ENCODE data around the gene PRRC2C.

DNA sequence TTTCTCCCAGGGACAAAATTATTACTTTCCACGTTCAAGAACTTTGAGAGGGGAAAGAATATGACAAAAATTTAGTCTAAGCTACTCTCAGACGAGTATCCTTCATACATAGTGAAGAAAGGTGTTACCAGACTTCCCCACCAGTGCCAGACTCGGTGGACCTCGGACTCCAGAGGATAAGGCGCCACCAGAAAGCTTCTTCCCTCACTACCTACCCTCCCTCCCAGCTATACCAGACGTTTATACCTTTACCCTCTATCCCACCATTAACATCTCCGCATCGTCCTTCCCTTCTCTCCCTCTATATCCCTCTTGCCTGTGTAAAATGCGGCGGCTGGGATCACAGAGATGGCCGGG, 324 bp downstream of the CCDC181 start:
- PRO-cap, result no peak
- RAMPAGE, long total RNA, 4 experiments, result no peak in any of the 4 experiments

DNA sequence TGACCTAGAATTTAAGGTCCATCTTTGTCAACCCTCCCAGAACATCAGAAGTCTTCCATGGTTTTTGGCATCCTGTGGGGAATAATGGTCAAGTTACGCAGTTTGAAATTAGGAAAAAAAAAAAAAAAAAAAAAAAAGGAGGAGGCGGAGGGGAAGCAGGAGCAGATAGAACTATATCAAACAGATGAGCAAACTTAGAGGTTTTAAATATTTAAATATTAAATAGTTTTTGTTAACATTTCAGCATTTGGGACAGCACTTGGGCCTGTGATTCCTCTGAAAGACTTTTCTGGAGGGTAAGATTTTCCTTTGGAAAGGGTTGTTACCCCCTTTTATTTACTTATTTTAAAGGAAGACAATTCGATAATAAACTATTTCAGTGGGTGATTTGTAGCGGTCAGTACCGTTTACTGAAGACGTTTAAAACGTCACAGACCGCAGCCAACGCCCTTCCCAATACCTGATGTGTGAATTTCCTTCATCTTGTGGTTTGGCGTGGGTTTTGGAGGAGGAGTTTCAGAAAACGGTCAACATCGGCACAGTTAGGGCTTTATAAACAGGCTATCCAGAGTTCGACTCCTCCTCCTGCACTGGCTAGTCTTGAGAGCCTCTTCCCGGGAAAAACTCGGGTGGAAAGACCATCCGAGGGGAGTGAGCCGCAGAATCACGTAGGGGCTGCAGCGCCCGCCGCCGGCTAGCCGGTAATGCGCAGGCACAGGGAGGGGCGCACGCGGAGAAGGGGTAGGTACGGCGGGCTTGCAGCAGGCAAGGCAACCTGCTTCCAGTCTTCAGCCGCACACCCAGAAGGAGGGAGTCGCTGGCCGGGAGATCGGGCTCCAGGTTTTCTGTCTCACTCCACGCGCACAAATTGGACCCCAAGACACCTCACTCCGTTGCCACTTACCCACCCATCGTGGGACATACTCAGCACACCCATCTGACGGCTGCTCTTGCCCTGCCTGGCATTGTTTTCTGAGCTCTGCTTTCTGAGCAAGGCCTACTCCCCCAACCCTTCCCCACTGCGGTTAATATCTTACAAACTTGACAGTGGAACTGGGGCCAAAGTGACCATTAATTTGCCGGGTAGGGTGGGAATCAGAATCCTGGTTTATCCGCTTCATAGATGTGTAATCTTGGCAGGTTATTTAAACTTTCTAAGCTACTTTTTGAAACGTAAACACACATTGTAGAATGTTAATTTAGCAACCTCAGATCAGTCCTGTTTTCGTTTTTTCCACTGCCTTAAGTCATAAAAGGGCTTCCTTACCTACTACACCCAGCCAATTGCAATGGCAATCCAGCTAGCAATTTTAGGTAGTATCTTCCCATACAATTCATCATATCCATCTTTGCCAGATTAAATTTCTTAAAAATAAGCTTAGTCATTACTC, 25.5 kb downstream of the SLC19A2 start:
- PRO-cap, result no peak
- RAMPAGE, long total RNA, 4 experiments, result no peak in any of the 4 experiments

- PRO-cap, result no peak
- RAMPAGE, long total RNA, 4 experiments, result no peak in any of the 4 experiments
Observed at GRCh38 chr1:169658674-169659238, 28.8 kb upstream of the SELP start.

GRCh38 chr1:169900523-169900813, 6.8 kb upstream of the SCYL3 start:
- PRO-cap, result no peak
- RAMPAGE, long total RNA, 4 experiments, result no peak in any of the 4 experiments

DNA sequence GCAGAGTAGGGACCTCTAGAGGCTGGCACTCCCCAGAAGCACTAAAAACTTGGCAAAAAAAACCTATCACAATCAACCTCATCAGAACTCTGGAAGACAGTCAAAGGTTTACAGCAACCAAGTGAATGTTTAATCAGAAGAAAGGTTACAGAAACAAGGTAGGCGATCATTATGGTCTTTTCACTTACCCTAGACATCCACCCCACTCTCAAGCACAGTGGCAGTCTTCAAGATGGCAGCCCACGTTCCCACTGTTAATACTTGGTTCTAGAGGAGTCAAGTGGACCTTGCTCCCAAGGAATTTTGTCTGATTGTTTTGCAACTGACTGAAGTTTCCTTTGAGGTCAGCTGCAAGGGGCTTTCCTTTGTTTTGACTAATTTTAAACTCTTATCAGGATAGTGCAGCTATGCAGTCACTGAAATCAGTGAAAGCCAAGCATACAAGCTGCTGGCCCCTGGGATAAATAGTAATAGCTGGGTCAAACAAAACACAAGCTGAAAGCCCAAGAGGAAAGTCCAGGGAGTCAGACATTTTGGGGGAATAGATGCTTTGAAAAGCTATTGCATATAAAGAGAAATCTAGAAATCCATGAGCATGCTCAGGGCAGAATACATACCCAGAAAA, 7.1 kb downstream of the KIFAP3 start:
- PRO-cap, result no peak
- RAMPAGE, long total RNA, 4 experiments, result no peak in any of the 4 experiments

- PRO-cap, result no peak
- RAMPAGE, long total RNA, 4 experiments, result no peak in any of the 4 experiments
Observed at GRCh38 chr1:170562525-170563630, 30.9 kb downstream of the GORAB start.

- PRO-cap, result no peak
- RAMPAGE, long total RNA, 4 experiments, result no peak in any of the 4 experiments
Observed at GRCh38 chr1:170665602-170666199, 1.8 kb downstream of the PRRX1 start.

DNA sequence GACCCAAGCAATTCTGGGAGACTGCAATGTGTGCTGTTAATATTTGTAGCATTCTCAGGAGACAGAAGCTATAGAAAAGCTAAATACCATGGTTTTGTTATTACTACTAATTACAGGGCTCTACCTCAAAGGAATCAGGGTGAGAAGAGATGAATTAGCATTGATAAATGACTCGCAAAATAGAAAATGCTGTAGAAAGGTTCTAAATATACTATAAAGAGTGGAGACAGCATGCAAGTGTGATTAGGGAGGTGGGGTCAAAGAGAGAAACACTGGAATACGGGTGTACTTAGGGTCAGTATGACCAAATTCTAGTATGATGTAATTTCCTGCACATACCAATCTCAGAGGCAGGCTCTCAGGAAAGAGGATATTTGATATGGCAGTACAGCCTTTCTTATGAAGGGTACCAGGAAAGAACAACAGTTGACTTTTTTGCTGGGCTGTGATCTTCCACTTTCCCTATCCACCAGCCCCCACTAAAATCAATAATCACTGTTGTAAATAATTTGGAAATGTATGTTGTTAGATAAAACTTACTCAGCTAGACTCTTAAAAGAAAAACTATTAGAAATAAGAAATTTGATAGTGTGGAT, 29.2 kb downstream of the PRRX1 start:
- PRO-cap, result no peak
- RAMPAGE, long total RNA, 4 experiments, result no peak in any of the 4 experiments

GRCh38 chr1:170730064-170730618, 66.2 kb downstream of the PRRX1 start:
- PRO-cap, result no peak
- RAMPAGE, long total RNA, 4 experiments, result no peak in any of the 4 experiments

- PRO-cap, result no peak
- RAMPAGE, long total RNA, 4 experiments, result no peak in any of the 4 experiments
Observed at GRCh38 chr1:171141289-171142062, 43.6 kb upstream of the FMO2 start.

DNA sequence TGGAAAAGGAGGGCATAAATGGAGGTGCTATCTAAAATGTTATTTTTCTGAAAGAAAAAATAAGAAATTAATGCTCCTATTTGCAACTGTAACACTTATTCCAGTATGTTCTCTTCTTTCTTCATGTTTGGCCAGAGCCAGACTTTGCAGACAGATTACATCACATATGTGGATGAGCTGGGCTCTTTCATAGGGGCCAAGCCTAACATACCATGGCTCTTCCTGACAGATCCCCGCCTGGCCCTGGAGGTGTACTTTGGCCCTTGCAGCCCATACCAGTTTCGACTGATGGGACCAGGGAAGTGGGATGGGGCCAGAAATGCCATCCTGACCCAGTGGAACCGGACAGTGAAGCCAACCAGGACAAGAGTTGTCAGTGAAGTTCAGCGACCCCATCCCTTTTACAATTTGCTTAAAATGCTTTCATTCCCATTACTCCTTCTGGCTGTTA, 24.1 kb upstream of the FMO2 start:
- PRO-cap, result no peak
- RAMPAGE, long total RNA, 4 experiments, result no peak in any of the 4 experiments

- PRO-cap, result no peak
- RAMPAGE, long total RNA, 4 experiments, result start-site peak on the plus strand in 4 of 4 experiments, at chr1:171485538-171485602 at its widest, 49 to 586 reads per replicate
Observed at GRCh38 chr1:171485236-171485874, at the start of gene PRRC2C. Gene PRRC2C (plus strand): TSS chr1:171485530.

DNA sequence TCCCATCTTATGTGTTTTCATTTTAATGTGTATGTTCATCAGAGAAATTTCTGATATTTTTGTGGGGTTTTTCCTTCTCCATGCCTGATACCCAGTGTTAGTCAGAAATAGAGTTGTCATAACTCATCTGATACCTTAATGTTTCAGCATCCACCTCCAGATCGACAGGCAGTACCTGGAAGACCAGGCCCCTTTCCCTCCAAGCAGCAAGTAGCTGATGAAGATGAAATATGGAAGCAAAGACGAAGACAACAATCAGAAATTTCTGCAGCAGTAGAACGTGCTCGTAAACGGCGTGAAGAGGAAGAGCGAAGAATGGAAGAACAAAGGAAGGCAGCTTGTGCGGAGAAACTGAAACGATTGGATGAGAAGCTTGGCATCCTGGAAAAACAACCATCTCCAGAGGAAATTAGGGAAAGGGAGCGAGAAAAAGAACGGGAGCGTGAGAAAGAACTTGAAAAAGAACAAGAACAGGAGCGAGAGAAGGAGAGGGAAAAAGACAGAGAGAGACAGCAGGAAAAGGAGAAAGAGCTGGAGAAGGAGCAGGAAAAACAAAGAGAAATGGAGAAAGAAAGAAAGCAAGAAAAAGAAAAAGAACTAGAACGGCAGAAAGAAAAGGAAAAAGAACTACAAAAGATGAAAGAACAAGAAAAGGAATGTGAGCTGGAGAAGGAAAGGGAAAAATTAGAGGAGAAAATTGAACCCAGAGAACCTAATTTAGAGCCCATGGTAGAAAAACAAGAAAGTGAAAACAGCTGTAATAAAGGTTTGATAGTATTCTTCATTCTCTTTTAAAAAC, 47.1 kb downstream of the PRRC2C start:
- PRO-cap, result no peak
- RAMPAGE, long total RNA, 4 experiments, result start-site peak on the plus strand in 1 of 4 experiments, centred at position 388 of the sequence, 20 reads per replicate

GRCh38 chr1:171595928-171596996, 25.8 kb upstream of the MYOCOS start:
- PRO-cap, result no peak
- RAMPAGE, long total RNA, 4 experiments, result no peak in any of the 4 experiments

DNA sequence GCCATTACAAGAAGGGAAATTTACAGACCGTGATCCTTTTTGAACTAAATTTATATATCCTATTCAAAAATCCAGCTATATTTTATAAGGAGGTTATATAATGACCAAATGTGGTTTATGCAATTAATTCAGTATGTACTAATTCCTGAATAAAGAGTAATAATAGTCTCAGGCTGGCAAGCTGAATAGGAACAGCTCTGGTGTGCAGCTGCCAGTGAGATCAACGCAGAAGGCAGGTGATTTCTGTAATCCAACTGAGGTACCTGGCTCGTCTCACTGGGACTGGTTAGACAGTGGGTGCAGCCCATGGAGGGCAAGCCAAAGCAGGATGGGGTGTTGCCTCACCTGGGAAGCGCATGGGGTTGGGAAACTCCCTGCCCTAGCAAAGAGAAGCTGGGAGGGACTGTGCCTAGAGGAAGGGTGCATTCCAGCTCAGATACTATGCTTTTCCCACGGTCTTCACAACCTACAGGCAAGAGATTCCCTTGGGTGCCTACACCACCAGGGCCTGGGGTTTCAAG, 183.1 kb downstream of the DNM3 start:
- PRO-cap, result no peak
- RAMPAGE, long total RNA, 4 experiments, result no peak in any of the 4 experiments

DNA sequence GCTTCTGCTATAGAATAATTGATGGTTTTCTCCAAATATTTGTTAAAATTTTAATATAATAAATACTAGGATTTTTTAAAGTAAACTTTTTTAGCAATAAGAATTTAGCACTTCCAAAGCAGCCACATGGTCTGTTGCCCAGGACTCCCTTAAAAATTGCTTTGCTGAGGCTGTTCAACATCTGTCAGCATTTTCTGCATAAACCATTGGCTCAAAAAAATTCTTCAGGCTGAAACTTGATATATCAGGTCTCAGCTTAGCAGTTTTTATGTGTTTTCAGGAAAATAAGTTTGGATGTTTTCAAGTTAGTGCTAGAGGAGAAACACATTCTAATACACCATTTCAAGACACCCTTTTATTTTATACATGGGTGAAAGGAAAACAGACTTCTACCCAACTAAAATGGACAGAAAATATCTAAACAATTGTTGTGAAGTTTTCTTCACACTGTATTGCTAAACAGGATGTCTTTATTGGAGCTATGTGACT, 69.1 kb upstream of the C1orf105 start:
- PRO-cap, result no peak
- RAMPAGE, long total RNA, 4 experiments, result no peak in any of the 4 experiments

- PRO-cap, result no peak
- RAMPAGE, long total RNA, 4 experiments, result no peak in any of the 4 experiments
Observed at GRCh38 chr1:172500252-172500657, 32.7 kb upstream of the SUCO start.

- PRO-cap, result no peak
- RAMPAGE, long total RNA, 4 experiments, result no peak in any of the 4 experiments
Observed at GRCh38 chr1:172534076-172534424, 1.1 kb downstream of the SUCO start.

GRCh38 chr1:172542080-172542951, 9.4 kb downstream of the SUCO start:
- PRO-cap, result no peak
- RAMPAGE, long total RNA, 4 experiments, result start-site peak on the plus strand in 1 of 4 experiments, at chr1:172542456-172542888 at its widest, 15 reads per replicate

- PRO-cap, result no peak
- RAMPAGE, long total RNA, 4 experiments, result no peak in any of the 4 experiments
Observed at GRCh38 chr1:172717660-172717968, 58.7 kb downstream of the FASLG start.

Data from omental fat pad (tissue), 4 donors.